GM19240 (cell line): ENCODE measurements around the genes ZBTB49 and JAKMIP1.

- RRBS = no CpG with 5 or more reads among the region's 8 CpGs
Observed at GRCh38 chr4:3530258-3530603, 2.0 kb downstream of the LRPAP1 start.

DNA sequence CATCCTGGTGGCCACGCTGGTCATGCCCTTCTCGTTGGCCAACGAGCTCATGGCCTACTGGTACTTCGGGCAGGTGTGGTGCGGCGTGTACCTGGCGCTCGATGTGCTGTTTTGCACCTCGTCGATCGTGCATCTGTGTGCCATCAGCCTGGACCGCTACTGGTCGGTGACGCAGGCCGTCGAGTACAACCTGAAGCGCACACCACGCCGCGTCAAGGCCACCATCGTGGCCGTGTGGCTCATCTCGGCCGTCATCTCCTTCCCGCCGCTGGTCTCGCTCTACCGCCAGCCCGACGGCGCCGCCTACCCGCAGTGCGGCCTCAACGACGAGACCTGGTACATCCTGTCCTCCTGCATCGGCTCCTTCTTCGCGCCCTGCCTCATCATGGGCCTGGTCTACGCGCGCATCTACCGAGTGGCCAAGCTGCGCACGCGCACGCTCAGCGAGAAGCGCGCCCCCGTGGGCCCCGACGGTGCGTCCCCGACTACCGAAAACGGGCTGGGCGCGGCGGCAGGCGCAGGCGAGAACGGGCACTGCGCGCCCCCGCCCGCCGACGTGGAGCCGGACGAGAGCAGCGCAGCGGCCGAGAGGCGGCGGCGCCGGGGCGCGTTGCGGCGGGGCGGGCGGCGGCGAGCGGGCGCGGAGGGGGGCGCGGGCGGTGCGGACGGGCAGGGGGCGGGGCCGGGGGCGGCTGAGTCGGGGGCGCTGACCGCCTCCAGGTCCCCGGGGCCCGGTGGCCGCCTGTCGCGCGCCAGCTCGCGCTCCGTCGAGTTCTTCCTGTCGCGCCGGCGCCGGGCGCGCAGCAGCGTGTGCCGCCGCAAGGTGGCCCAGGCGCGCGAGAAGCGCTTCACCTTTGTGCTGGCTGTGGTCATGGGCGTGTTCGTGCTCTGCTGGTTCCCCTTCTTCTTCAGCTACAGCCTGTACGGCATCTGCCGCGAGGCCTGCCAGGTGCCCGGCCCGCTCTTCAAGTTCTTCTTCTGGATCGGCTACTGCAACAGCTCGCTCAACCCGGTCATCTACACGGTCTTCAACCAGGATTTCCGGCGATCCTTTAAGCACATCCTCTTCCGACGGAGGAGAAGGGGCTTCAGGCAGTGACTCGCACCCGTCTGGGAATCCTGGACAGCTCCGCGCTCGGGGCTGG, 1.1 kb downstream of the ADRA2C start:
- RRBS = 18% methylated on average over 26 of the region's 144 CpGs

DNA sequence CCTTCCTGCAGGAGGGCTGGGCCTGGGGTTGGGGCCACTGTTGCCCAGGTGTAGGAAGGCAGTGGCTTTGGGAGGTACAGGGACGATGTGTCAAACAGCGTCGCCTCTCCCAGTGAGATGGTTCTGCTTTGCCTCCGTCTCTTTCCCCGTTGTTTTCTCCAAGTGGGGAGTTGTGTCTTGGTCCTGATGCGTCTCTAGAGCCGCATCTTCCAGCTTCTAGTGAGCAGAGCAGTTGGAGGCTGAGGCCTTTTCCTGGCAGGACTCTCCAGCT, 172.7 kb downstream of the ADRA2C start:
- RRBS = no CpG with 5 or more reads among the region's 7 CpGs

- RRBS = no CpG with 5 or more reads among the region's 10 CpGs
Observed at GRCh38 chr4:4032149-4032731, 194.5 kb downstream of the OTOP1 start.

DNA sequence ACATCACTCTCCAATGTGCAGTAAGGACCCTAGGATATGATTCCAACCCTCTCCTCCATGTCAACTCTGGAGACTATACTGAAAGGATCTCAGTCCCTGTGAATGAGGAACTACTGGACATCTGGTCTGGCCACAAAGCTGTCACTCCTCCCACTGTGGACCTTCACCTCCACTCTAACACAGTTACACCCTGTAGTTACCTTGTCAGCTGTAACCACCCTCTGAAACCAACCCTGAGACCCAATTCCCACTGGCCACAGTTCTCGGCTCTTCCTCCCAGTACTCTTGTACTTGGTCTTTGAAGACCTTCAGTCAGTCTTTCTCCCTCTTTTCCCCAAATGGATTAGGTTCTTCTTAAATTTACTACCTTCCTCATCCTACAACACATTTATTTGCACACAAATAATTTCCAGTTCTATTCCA, 2.8 kb downstream of the TMEM128 start:
- RRBS = no CpG with 5 or more reads among the region's 1 CpG

- RRBS = 2% methylated on average over 25 of the region's 80 CpGs
Observed at GRCh38 chr4:4289970-4291119, at the start of gene ZBTB49. Gene ZBTB49 (plus strand): TSS chr4:4290251.

- RRBS = no CpG with 5 or more reads among the region's 6 CpGs
Observed at GRCh38 chr4:4480728-4481579, 60.9 kb downstream of the STX18 start.

DNA sequence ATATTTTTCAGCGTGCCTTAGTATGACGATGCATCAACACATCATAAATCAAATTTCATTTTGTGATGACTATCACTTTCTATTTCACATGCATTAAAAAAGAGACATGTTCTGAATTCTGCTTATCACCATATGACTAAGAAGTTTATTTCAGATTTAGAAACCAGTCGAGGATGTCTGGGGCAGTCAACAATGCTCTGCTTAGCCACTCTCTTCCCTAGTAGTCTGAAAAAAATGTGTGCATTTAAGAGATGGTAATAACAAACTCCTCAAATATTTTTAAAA, 49.3 kb downstream of the STX18 start:
- RRBS = no CpG with 5 or more reads among the region's 3 CpGs

DNA sequence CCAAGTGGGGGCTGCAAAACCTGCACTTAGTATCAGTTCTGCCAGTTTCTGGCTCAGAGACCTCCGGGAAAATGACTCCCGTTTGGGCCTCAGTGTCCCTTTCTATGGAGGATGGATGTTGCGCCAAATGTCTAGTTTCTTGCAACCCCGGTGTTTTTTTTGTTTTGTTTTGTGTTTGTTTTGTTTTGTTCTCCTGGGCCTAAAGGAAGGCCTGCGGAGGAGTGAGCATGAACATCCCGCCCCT, 7.8 kb upstream of the MSX1 start:
- RRBS = 76% methylated on average over 4 of the region's 6 CpGs

DNA sequence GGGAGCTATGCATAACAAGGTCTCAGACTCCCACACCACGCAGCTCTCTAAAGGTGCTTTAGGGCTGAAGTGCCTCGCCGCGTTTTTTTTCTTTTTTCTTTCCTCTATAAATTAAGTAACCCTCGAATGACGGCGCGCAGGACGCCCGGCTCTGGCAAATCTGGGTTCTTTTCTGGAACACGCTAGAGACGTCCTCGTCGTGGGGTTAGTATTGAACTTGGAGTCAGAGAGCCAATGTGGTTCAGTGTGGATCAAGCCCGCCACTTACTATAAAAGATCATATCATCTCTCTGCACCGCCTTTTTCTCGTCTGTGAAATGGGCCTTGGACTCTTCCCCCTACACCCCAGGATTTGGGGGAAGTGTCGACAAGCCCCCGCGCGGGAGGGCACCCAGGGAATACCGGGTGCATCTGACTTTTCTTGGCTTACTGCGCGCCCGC, 5.8 kb downstream of the MSX1 start:
- RRBS = 40% methylated on average over 3 of the region's 25 CpGs

DNA sequence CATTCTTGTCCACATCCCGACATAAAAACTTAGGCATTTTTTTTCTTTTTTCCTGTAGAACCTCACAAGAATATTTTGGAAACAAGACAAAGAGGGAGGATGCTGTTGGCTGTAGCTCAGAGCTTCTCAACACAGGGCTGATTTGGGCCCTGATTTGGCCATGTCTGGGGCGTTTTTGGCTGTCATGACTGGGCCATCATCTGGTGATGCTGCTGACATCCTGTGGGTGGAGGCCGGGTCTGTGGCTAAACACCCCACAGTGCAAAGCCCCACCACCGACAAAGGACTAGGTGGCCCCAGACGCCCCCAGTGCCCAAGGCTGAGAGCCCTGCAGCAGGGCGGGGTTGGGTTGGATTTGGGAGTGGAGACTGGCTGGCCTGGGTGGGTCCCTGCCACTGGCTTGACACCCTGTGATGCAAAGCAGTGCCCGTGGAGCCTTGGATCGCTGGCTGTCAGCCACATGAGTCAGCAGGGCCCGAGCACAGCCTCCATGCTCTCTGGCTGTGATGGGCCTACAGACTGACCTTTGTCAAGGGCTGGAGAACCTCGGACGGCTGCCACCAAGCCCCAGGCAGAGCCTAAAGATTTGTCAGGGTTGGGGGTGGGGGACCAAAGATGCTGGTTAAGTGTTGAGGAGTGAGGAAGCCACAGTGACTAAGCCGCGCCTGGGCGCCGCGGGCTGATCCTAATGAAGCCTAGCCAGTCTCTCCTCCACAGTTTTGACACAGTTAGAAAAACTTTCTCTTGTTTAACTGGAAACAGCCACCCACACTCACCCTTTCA, 28.3 kb downstream of the CYTL1 start:
- RRBS = no CpG with 5 or more reads among the region's 16 CpGs

- RRBS = no CpG with 5 or more reads among the region's 9 CpGs
Observed at GRCh38 chr4:5640332-5640964, 67.9 kb downstream of the EVC2 start.

GRCh38 chr4:6200062-6200872, at the start of gene JAKMIP1:
Gene JAKMIP1 (minus strand): TSS chr4:6200549.
- RRBS = 3% methylated on average over 53 of the region's 103 CpGs

- RRBS = no CpG with 5 or more reads among the region's 10 CpGs
Observed at GRCh38 chr4:6201528-6202214, 1.3 kb upstream of the JAKMIP1 start.

DNA sequence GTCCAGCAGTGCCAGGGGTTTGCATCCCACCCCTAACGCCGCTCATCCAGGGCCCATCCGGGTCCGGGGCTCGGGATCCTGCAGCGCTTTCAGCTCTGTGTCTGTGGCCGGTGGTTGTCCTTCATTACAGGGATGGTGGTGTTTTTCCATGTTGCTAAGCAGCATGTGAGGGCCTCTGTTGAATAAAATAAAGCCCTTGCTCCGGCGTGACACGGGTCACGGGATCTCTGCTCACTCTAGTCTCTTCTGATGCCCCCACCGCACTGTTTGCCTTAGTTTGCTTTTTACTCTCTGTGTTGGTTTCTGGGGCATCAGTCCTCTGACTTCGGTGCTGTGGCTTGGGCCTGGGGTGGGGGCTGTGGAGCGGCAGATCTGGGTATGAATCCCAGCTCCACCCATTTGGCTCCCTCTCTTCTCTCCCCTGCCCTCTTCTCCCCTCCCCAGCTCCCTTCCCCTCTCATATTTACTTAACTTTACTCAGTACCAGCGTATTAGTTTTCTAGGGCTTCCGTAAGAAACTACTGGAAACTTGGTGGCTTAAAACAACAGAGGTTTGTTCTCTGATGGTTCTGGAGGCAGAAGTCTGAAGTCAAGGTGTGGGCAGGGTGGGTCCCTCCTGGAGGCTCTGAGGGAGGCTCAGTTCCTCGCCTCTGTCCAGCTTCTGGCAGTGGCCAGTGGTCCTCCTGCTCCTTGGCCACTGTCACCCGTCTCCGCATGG, 6.7 kb downstream of the WFS1 start:
- RRBS = 88% methylated on average over 5 of the region's 19 CpGs

DNA sequence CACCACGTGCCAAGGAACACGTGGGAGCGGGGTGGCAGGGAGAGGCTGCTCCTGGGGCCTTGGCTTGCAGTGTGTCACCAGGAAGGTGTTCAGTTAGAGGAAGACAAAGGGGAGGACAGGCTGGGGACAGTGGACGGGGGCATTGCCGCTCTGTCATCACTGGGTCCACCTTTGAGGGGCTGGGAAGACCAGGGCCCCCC, 9.0 kb downstream of the BLOC1S4 start:
- RRBS = no CpG with 5 or more reads among the region's 5 CpGs

DNA sequence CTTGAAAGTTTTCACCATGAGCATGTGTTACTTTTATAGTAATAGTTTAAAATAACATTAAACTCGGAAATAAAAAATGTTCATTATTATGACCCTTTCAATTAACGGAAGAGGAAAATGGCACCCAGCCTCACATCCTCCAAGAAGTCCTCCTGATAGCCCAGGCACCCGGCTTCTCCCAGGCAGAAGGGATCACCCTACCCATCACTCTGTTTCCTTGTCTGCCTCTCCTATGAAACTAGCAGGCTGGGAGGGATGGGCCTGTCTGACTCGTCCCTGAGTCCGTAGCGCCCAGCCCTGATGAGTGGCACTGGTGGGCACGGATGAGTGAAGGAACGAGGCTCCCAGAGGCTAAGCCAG, 28.7 kb upstream of the KIAA0232 start:
- RRBS = no CpG with 5 or more reads among the region's 8 CpGs

GRCh38 chr4:6768178-6768821, 14.2 kb upstream of the KIAA0232 start:
- RRBS = 96% methylated on average over 1 of the region's 10 CpGs

DNA sequence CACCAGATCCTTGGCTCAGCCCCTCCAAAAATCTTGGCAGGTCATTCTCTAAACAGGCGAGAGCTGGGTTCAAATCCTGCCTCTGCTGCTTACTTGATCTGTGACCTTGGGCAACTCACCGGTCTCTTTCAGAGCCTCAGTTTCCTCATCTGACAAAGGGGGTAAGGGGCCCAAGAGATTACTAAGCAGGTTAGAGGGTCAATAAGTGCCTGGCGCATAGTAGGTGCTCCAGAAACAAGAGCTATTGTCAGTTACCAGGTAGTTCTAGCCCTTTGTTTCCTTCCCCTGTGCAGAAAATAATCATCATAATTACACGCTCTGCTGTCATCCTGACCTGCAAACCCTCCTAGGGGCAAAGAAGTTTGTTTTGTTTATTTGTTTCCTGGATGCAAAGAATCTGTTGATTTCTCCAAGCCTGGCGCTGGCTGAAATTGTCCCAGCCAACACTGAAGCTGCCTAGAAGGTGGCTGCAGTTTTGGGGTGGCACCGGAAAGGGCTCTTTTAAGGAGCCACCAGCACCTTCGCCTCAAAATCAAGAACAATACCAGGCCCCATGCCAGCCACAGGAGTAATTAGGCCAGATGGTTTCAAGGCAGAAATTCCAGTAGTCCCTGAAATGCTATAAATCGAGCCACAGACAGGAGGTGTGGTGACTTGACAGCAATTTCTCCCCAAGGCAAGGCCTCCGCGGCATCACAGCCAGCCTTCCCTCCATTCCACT, 10.2 kb upstream of the KIAA0232 start:
- RRBS = no CpG with 5 or more reads among the region's 10 CpGs

- RRBS = no CpG with 5 or more reads among the region's 12 CpGs
Observed at GRCh38 chr4:6863382-6864388, 45.9 kb upstream of the TBC1D14 start.